H7 (cell line): ENCODE data around the gene RPN2.

- RAMPAGE, long total RNA: no peak
Observed at GRCh38 chr20:36235623-36236233, 550 bp upstream of the AAR2 start.

- RAMPAGE, long total RNA: no peak
Observed at GRCh38 chr20:36470538-36470744, 70.9 kb upstream of the MYL9 start.

DNA sequence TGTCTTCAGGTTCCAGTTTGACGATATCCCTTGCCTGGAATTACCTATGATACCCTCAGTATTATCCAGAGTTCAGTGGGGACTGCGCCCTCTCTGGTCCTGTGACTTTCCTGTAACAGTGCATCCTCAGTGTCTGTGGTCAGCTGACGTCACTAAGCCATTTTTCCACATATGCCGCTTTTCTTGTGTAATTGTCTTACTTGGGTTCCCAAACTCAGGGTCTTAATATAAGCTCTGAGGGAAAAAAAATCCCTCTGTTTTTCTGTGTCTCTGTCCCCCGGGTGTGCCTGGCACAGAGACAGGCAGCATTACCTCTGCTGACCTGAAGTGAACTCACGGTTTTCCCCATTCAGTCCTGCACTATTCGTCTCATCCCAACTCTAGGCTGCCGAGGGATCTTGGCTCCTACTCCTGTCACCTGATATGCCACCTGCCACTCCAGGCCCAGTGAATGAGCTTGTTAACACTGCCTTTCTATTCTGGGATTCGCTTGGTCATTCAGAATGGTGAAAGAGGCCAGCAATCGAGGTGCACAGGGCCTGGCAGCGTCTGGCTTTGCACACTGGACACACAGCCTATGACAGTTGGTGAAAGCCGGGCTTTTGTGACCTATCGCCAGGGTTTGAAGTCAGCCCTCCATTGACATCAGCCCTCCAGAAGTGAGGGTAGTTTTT is 59.4 kb upstream of the MYL9 start:
- RAMPAGE, long total RNA: no peak

DNA sequence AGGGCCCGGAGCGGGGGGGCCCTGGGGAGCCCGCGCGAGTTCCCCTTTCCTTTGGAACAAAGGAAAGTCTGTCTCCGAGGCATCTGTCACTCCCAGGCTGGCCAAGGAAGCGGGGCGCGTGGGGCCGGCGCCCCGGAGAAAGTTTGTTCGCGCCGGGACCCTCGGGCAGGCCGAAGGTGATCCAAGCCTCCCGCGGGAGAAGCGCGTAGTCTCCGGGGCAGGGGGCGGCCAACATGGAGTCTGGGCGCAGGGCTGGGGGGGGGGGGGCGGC is 724 bp downstream of the TGIF2 start:
- RAMPAGE, long total RNA: no peak

DNA sequence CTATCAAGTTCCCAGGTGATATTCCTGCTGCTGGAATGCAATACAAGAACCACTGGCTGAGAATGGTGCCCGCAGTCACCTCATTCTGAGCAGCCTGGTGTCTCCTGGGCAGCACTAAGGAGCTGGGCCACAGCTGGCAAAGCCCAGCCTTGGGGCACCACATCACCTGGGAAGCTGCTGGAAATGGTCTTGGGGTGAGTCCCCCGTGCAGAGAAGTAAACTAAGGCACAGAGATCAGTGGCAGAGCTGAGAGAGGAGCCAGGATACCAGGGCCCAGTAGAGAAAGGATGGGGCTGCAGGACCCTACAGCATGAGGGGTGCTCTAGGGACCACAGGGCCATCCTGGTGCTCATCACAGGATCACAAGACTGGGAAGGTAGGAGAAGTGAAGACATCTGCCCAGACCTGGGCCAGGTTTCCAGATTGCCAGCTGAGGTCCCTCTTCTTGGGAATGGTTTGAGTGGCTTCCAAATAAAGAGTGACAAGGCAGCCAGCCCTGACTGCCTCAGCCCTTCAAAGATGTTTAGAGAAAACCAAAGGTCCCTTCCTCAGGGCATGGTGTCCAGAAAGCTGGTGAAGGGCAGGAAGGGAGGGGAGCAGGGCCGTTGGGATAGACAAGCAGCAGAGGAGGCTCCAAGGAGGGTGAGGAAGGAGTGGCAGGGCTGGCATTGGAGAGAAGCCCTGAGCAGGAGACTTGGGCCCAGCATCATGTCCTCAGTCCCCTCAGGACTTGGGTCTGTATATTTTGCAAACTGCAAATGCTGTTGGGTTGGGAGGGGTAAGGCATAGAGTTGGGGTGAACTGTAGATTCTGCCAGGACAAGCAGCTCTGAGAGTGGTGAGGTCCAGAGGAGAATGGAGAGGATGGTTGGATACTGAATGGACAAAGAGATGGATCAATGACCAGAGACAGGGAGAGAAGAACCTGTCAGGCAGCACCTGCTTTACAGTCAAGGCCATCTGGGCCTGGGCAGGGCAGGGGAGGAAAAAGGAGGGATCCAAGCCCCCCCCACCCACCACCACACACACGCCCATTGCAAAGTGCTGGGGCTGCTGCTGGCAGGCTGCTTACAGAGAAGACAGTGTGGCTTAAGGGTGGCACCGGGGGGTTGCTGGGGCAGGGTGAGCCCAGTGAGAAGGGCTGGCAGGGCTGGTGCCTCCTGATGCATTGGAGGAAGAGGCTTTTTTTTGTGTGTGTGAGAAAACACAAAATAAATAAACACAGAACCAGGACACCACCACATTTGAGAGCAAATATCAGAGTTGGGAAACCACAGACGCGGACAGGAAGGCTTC is 5.3 kb upstream of the DSN1 start:
- RAMPAGE, long total RNA: no peak

GRCh38 chr20:36802828-36803302 is 29.3 kb upstream of the DSN1 start:
- RAMPAGE, long total RNA: no peak

DNA sequence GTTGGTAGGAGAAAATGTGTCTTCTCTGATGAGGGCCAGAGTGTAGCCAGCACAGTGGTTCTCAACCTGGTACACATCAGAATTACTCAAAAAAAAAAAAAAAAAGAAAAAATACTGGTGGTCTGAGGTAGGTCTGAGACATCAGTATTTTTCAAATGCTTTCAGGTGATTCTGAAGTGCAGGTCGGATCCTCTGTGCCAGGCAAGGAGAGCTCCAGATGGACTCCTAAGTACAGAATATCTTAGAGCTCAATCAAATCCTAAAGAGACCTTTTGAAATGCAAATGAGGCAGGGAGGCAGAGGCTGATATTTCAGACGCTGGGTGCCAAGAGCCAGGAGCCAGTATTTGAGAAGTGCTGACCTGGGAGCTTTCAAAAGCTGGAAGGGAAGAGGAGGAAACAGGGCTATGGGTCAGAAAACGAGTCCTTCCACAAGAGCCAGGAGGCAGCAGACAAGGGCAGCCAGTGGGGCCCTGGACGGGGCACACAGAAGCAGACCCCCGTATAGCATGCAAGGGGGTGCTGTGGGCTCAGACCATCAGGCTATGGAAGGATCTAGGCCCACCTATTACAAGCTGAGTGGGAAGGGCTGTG is 43.7 kb downstream of the SOGA1 start:
- RAMPAGE, long total RNA: no peak

- RAMPAGE, long total RNA: no peak
Observed at GRCh38 chr20:36835322-36836041, 27.9 kb downstream of the SOGA1 start.

GRCh38 chr20:37179189-37179926 is at the start of gene RPN2:
Gene RPN2, plus strand, starts transcription at chr20:37179330.
- RAMPAGE, long total RNA: start-site peak on the plus strand at chr20:37179317-37179351, 1,011 reads

DNA sequence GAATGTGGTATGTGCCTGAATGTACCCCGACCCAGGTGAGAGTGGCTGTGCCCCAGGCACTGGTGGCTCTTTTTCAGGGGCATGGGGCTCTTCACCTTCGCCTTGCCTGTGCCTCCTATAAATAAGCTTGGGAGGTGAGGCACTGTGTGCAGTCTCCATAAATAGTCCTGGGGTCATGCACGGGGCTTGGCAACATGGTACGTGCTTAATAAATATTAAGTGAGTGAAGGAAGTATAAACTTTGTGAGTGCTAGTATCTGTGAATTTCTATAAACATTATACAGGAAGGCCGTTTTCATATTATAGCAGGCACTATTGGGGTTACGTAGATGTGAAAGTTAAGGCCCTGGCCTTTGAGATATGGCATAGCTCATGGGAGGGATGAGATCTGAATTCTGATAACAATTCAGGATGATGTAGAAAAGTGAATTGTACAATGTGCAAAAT is 32.9 kb downstream of the GHRH start:
- RAMPAGE, long total RNA: no peak

GRCh38 chr20:37347629-37348922 is 2.1 kb downstream of the SRC start:
- RAMPAGE, long total RNA: no peak

- RAMPAGE, long total RNA: no peak
Observed at GRCh38 chr20:37520200-37520827, 736 bp upstream of the NNAT start.

DNA sequence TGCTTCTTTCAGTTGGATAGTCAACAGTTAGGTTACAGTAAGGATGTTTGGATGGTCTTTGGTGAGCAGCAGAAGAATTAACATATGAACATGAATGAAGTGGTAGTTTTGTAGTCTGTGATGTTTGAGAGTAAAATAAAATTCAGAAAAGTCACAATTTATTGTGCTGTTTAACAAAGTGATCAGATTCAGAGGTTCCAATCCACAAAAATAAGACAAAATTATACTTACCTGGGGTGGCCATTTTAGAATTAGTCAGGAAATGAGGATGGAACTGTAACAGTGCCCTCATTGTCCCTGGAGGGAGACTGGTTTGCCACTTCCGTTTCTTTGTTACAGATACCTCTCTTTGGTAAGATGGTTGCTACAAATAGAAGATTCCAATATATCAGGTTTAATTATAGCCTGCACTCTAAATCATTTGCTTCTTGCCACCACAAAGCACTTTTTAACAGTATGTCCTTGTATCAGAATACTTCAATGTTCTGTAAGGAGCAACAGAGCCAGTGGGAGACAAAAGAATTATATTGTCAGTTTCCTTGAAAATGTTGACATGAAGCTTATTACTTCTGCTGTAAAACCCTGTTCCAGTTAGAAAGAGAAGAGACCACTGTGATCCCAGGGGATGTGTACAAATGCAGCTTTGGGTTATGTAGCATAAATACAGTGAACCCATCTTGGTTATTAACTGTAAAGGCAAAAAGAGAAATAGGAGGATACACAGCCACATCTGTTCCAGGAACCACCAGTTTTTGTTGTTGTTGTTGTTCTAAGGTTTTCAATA is 95.7 kb downstream of the CTNNBL1 start:
- RAMPAGE, long total RNA: no peak

- RAMPAGE, long total RNA: no peak
Observed at GRCh38 chr20:38073067-38074114, 39.8 kb downstream of the RPRD1B start.

- RAMPAGE, long total RNA: no peak
Observed at GRCh38 chr20:38090194-38091373, 57.0 kb downstream of the RPRD1B start.

DNA sequence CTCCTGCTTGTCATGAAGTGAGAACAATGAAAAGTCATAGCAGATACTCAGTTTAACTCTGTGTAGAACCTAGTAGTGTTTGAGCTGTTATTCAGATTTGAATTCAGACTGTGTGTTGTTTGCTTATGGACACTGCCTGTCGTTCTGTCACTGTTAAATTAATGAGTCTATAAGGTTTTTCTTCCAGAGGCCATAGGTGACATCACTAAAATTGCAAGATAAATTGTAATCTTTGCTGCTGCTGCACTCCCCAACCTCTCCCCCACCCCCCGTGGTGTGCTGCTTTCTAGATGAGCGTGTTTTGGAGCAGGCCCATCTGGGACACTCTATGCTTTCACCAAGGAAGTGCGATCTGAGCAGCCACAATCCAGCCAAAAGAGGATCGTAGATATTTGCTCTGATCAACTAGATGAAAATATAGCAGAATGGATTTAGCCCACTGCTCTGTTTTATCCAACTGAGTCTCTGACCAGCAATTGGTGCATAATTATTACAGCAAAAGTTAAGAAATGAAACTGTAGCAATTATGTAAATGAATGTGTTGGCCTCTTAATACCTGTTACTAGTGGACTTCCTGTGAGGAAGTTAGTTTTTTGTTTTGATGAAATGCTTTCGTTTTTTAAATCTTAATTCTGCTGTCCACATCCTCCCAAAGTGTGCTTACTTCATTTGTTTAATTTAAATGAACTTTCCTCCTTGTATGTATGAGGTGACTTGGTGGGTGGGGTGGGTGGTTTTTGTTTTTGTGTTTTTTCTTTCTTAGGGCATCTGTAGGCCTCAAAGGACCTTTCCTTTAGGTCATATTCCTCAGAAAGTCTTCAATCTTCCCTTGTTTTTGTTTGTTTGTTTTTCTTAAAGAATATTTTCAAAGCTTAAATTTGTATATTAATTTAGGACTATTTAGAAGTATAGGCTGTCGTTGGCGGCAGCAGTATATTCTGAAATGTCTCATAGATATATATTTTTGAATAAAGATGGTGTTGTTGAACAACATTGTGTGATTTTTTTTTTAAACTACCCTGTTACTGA is 58.1 kb downstream of the RPRD1B start:
- RAMPAGE, long total RNA: no peak

GRCh38 chr20:38146671-38146999 is 18.4 kb downstream of the TGM2 start:
- RAMPAGE, long total RNA: no peak

DNA sequence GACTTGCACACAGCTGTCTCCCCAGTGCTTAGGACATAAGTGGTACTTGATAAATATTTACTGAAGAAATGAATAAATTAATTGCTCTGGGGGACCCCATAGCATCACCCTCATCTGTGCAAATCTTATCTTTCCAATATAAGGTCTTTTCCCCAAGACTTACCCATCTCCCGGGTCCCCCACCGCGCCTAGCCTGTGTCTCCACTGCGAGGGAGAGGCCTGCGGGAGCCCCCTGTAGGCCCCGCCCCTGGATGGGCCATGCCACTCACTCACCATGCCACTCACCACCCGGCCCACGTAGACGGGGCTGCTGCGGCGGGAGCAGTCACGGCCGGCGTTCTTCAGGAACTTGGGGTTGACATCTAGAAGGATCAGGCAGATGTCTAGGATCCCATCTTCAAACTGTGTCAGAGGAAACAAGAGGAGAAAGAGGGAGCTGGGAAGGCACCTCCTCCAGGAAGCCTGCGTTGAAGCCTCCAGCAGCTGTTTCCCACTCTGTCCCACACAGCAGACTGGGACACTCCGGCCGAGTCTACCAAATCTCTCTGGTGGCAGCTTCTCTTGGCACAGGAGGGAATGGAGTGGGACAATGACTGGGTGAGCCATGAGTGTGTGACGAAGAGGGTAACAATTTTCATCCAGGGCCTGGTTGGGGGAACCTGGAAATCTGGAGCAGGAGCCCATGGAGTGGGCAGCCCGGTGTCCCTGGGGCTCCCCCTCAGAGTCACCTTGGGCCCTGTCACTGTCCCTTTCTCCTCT is 17.2 kb downstream of the TGM2 start:
- RAMPAGE, long total RNA: no peak

GRCh38 chr20:38300126-38300419 is 3.9 kb upstream of the BPI start:
- RAMPAGE, long total RNA: no peak

- RAMPAGE, long total RNA: no peak
Observed at GRCh38 chr20:38460231-38460593, 12.4 kb upstream of the RALGAPB start.